SK-MEL-5 (cell line): ENCODE measurements around the genes FHAD1, SLC25A34 and TMEM82.

GRCh38 chr1:14863124-14863655 lies 264.7 kb downstream of the KAZN start:
RAMPAGE:
- cytosol, long total RNA, result no peak
- long total RNA, result no peak
- nucleus, long total RNA, result no peak

DNA sequence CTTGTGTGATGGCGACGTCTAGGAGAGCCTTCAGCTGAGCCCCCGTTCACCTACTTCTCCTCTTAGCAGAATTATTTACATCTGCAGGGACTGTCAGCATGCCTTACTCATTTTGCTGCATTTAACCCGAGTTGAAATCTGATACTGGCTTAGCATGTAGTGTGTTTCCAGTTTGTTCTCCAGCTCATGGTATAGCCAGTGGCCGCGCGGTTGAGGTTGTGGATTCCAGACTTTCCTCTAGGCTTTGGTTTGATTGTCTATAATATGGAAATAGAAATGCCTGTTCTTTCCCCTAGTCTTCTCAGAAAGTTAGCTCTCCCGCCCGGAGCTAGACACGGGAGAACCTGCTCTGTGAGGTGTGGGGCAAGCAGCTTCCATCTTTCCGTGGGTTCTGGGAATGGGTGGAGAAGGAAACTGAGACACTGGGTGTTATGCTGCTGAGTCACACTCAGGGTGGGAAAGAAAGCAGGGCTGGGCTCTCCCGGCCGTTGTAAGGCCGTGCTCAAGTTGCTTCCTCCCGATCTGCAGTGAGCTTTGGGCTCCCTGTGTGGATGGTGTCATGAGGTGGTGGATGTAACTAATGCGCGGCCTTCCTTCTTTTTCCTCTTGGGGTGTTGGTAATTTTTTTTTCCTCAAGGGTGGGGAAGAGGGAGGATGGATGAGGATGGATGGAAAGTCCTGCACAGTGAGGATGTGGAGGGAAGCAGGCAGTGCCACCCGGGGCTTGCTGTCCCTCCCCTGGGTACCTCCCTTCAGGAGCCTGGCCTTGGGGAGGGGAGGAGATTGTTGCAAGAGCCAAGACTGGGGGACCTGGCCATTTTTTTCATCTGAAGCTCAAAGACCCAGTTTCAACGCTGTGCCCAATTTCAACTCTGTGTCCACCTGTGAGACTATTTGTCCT lies 206.7 kb upstream of the TMEM51 start:
RAMPAGE:
- cytosol, long total RNA, result no peak
- long total RNA, result no peak
- nucleus, long total RNA, result no peak

GRCh38 chr1:14999294-14999983 lies 154.1 kb upstream of the TMEM51 start:
RAMPAGE:
- cytosol, long total RNA, result no peak
- long total RNA, result no peak
- nucleus, long total RNA, result no peak

DNA sequence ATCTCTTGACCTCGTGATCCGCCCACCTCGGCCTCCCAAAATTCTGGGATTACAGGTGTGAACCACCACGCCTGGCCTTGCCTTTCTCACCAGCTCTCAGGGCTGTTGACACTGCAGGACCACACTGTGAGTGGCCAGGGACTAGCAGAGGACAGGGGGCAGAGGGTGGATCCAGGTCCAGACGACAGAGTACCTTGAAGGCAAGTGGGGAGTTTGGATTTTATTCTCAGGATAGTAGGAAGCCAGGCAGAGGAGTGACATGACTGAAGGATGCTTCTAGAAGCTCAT lies 30.6 kb downstream of the TMEM51 start:
RAMPAGE:
- cytosol, long total RNA, result no peak
- long total RNA, result no peak
- nucleus, long total RNA, result no peak

RAMPAGE:
- cytosol, long total RNA, result no peak
- long total RNA, result no peak
- nucleus, long total RNA, result no peak
Measured at GRCh38 chr1:15246825-15247556, at the start of gene FHAD1. Gene FHAD1, plus strand, starts transcription at chr1:15247223.

DNA sequence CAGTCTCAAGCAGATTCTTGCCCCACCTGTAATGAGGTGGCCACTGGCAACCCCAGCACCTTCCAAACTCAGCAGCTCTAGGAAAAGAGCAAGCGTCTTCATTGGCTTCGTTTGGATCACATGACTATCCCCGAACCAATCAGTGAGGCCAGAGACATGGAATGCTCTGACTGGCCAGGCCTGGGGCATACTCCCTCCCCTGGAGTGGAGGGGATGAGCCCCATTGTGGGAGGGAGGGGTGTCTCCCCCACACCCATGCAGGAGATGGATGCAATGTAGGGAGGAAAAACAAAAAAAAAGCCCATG lies 32.5 kb downstream of the FHAD1 start:
RAMPAGE:
- cytosol, long total RNA, result no peak
- long total RNA, result no peak
- nucleus, long total RNA, result no peak

RAMPAGE:
- cytosol, long total RNA, result no peak
- long total RNA, result no peak
- nucleus, long total RNA, result no peak
Measured at GRCh38 chr1:15326535-15327255, 79.7 kb downstream of the FHAD1 start.

DNA sequence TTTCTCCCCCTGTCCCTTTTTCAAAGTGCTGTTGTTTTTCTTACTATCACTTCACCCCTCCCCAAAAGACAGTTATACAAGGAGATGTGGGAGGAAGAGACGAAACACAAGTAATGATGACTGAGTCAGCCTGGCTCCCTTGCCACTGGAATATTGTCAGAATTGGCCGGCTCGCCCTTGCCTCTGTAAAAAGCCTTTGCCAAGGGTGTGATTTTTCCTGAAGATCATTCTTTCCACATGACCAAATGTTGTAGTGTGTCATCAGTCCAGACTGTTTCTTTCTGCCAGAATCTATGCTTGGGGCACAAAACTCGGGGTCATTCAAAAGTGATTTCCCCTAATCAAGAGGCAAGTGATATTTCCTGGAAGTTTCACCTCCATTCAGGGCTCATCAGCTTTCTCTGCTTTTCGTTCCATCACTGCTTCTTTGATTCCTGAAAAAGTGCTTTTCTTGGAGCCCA lies 2.5 kb upstream of the EFHD2 start:
RAMPAGE:
- cytosol, long total RNA, result no peak
- long total RNA, result no peak
- nucleus, long total RNA, result no peak

RAMPAGE:
- cytosol, long total RNA, result no peak
- long total RNA, result no peak
- nucleus, long total RNA, result no peak
Measured at GRCh38 chr1:15411520-15412148, 1.9 kb downstream of the EFHD2 start.

GRCh38 chr1:15412149-15413133 lies 2.8 kb downstream of the EFHD2 start:
RAMPAGE:
- cytosol, long total RNA, result no peak
- long total RNA, result no peak
- nucleus, long total RNA, result no peak

DNA sequence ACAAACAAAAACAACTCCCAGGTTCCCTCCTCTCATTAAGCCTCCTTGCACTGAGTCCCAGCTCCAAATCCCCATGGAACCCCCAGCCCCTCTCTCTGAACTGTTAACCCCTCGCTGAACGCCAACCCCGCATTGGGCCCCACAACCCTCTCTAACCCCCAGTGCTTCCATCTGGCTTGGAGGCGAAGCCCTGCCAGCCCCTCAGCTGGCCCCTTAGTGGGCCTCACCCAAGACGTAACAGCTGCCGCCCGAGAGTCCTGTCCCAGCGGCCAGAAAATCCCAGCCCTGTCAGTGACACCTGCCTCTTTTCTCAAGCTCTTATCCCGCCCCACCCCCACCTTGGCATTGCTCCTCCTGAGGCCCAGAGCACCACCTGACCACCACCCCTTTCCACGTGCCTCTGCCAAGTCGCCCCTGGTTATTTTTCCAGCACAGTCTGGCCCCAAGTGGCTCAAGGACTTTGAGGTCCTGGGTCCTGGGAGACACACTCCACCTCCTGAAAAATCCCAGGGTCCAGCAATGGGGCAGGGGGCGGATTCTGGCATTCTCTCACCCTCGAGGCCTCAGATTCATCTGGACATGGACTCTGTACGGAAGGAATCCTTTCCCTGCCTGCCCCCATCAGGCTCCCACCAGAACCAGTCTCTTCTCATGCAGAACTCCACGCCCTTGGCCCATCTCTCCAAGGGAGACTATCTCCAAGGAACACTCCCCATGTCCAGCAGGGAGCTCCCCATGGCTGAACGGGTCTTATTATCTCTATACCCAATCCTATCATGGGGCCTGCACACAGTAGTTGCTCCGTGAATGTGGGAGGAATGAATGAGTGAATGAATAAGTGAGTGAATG lies 5.8 kb upstream of the CTRC start:
RAMPAGE:
- cytosol, long total RNA, result no peak
- long total RNA, result no peak
- nucleus, long total RNA, result no peak

RAMPAGE:
- cytosol, long total RNA, result no peak
- long total RNA, result no peak
- nucleus, long total RNA, result no peak
Measured at GRCh38 chr1:15524999-15525616, 1.1 kb upstream of the CASP9 start.

DNA sequence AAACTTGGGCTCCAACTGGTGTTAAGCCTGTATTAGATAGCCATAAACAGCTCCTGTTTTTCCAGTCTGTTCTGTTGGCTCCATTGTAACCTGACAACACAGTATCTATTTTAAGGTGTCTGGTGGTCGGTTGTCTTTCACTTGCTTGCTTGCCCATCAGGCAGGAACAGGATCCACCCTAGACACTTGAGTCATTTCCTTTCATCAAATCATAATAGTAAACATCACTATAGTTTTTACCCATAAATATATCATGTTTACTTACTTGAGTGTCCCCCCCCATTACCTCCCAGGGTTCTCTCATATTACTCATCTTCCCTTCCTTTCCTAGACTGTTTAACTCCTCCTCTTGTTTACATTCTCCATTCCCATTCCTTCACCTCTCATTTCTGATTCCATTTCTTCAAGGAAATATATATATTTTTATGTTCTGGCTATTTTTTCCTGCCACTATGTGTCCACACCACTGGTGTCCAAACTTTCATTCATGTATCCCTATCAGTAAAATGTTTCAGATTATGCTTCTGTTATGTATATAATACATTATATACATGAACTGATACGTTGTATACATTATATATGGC lies 3.0 kb downstream of the DDI2 start:
RAMPAGE:
- cytosol, long total RNA, result no peak
- long total RNA, result no peak
- nucleus, long total RNA, result no peak

GRCh38 chr1:15677706-15678026 lies 6.5 kb upstream of the PLEKHM2 start:
RAMPAGE:
- cytosol, long total RNA, result no peak
- long total RNA, result no peak
- nucleus, long total RNA, result no peak

GRCh38 chr1:15720717-15721682 lies 15.1 kb upstream of the SLC25A34 start:
RAMPAGE:
- cytosol, long total RNA, result no peak
- long total RNA, result no peak
- nucleus, long total RNA, result no peak

DNA sequence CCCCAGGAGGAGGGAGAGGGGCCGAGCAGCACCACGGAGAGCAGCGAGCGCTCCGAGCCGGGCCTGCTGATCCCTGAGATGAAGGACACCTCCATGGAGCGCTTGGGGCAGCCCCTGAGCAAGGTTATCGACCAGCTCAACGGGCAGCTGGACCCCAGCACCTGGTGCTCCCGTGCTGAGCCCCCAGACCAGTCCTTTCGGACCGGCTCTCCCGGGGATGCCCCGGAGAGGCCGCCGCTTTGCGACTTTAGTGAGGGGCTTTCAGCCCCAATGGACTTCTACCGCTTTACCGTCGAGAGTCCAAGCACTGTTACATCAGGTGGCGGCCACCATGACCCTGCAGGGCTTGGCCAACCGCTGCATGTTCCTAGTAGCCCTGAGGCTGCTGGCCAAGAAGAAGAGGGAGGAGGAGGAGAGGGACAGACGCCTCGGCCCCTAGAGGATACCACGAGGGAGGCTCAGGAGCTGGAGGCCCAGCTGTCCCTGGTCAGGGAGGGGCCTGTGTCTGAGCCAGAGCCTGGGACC lies 8.8 kb upstream of the SLC25A34 start:
RAMPAGE:
- cytosol, long total RNA, result no peak
- long total RNA, result no peak
- nucleus, long total RNA, result no peak

DNA sequence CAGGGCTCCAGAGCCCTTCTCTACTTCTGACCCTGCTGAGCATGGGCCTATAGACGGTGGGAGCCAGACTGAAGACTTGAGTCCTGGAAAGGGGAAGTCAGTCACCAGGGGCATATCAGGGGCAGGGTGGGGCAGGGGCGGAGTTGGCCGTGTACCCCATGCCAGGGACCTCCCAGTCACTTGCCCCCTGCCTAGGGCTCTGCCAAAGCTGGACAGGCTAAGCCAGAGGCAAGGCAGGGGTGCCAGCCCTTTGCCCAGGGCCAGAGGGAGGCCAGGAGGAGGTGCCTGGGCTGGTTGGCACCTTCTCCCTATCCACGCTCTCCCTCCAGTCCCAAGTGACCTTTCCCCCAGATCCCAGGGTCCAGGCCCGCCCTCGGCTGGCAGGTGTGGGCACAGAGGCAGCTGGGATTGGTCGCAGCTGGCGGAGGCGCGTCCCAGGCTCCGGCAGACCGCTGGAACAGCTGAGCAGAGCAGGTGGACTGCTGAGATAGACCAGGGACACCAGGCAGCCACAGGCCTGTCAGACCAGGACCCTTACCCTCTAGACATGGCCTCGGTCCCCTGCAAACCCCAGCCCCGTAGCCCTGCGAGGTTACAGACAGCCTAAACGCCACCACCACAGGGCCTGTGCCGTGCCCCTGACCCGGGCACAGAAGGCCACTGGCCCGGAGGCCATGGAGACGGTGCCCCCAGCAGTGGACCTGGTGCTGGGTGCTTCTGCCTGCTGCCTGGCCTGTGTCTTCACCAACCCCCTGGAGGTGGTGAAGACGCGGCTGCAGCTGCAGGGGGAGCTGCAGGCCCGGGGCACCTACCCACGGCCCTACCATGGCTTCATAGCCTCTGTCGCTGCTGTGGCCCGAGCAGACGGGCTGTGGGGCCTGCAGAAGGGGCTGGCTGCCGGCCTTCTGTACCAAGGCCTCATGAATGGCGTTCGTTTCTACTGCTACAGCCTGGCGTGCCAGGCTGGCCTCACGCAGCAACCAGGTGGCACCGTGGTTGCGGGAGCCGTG lies at the start of gene SLC25A34:
Gene SLC25A34 (plus strand): TSS at position 447 of the 1,010 bp plus-strand sequence.
RAMPAGE:
- cytosol, long total RNA, result no peak
- long total RNA, result no peak
- nucleus, long total RNA, result no peak

DNA sequence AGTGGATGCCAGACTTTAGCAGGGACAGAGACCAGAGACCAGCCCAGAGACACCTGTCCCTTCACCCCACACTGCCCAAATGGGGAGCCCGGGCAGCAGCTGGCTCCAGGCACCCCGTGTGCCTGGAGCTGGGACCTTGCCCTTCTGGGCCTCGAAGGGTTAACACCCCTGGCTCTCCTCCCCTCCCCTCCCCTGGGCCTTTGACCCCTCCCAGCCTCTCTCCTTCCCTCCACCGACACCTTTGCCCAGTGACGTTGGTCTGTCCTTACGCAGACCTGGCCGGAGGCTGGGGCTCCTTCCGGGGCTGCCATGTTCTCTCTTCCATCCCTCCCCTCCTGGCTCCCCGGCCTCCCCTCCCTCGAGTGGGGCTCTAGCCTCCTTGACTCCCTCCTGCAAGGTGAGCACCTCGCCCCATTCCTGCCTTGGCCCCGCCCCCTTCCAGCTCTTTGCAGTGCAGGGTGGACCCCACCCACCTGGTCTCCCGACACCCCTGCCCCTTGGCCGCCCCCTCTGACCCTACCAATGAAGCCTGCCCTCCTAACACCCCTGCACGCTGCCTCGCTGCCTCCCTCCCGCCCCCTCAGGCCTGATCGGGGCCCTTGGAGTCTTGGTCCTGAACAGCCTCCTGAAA lies at the start of gene TMEM82:
Gene TMEM82 (plus strand): TSS at position 249 of the 631 bp plus-strand sequence.
RAMPAGE:
- cytosol, long total RNA, result no peak
- long total RNA, result no peak
- nucleus, long total RNA, result no peak

GRCh38 chr1:15794092-15794420 lies 13.4 kb downstream of the UQCRHL start:
RAMPAGE:
- cytosol, long total RNA, result no peak
- long total RNA, result no peak
- nucleus, long total RNA, result no peak

GRCh38 chr1:15799938-15800795 lies 7.3 kb downstream of the UQCRHL start:
RAMPAGE:
- cytosol, long total RNA, result no peak
- long total RNA, result no peak
- nucleus, long total RNA, result no peak